Iris pigment epithelial cell (primary cell): ENCODE measurements around the gene OBP2B.

DNA sequence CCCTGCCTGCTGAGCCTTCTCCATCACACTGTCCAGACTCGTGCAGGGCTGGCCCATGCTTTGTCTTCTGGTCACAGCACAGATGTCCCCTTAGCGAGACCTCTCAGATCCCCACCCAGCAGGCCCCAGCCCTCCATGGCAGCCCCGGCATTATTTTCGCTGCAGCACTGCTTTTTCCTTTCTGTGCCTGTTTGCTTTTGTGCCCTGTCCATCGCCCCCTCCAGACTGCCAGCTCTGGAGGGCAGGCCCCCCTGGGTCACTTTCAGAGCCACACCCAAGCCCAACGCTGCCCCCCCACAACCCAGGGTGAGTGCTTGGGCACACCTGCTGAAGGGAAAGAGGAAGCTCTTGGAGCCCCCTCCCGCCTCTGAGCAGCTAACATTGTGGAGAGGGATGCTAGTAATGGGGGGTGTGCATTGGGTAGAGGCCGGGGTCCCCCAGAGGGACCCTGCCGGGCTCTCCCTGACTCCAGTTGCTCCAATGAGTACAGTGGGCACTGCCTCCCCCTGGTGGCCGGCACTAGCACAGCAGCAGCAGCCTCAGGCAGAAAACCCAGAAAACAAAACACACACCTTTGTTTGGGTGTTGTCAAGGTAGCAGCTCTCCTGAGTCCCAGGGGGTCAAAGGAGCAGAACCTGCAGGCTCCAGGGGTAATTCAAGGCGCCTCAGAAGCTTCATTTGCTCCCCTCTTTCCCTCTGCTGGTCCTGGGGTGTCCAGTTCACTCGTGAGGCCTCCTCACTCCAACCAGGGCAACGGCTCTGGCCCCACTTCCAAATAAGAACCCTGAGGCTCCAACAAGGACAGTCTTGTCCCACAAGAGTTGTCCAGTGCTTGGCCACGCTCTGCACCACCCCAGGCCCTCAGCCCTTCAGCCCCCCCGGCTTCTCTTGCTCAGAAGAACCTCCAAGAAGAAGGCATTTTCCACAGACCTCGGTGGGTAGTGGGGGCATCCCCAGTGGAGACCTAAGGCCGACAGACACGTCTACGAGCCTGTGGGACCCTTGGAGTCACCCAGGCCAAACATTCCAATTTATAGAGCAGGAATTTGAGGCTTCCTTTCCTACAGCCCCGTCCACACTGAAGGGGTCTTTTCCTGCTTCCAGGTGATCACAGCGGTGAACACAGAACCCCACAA is 16.2 kb downstream of the GBGT1 start:
- RRBS: 7% methylated on average over 2 of the region's 21 CpGs

DNA sequence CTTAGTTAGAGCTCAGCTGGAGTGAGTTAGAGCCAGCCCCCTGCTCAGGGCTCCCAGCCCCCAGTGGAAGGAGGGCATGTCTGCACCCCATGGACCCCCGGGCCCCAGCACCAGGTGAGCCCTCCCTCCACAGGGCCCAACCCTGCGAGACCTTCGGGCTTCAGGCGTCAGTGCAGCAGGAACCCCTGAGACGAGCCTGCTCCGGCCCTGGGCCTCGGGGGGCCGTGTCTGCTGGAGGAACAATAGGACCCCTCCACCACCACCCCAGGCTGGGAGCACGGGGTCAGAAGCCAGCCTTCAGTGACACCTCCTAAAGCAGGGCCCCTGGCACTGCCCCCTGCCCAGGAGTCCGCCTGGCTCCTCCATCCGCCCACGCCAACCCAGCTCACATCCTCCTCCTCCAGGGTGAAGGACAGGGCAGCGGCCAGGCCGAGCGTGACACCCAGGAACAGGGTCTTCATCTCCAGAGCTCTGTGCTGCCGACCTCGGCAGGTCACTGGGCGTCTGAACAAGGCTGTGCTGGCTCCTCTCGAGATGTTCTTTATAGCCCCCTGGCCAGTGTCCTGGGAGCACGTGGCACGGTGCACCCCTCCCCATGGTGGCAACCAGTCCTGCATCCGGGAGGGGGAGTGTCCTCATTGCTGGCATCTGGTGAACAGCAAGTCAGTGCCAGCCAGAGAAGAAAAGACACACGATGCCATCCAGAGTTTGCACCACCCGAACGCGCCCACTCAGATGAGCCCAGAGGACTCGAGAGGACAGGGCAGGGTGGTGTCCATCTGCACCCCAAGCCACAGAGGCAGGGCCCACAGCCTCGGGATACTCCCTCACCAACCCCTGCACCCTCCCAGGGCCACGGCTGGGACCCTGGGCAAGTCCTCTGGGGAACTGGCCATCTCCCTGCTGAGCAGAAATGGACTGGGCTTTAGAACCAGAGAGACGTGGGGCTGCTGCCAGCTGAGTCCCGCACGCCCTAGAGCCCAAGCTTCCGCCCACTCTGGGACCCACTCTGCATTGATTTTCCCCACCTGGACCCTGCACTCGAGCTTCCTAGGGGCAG is at the start of gene OBP2B:
OBP2B (minus strand) TSS at position 512 of the 1,060 bp plus-strand sequence.
- RRBS: no CpG with 5 or more reads among the region's 34 CpGs

DNA sequence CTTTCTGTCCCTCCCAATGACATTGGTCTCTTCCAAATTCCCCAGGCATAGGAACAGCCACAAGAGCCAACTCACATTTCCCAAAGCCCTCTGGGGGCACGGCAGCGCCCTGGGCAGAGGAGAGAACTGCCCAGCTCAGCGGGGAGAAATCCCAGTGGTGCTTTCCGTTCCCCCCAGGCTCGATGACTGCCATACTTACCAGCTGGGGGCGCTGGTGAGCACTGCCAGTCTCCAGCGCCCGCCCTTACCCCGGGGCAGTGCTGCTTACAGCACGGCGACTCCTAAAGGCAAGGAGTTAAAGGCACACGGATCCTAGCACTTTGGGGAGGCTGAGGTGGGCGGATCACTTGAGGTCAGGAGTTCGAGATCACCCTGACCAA is 30.0 kb upstream of the OBP2B start:
- RRBS: no CpG with 5 or more reads among the region's 14 CpGs

- RRBS: no CpG with 5 or more reads among the region's 11 CpGs
These were observed 5.8 kb upstream of the SURF6 start for GRCh38 chr9:133341652-133342258.

DNA sequence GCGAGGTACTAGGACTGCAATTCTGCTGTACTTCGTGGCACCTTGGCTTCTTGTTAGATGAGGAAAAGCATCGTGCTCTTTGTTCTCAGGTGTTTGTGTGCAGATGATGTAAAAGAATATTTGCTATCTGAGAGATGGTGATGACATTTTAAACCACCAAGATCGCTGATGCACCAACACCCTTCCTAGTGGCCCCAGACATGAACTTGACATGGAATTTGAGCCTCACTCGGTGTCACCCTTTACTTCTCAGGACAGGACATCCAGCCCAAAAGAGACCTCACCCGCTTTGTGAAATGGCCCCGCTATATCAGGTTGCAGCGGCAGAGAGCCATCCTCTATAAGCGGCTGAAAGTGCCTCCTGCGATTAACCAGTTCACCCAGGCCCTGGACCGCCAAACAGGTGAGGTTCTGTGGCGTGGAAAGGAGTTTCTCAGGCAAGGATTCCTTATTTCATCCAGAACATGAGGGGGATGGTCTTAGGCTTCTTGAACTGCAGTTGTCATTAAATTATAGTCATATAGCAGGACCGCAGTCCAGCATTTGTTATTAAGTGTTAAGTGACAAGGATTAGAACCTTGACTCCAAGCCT is 1.4 kb downstream of the RPL7A start:
- RRBS: no CpG with 5 or more reads among the region's 13 CpGs

DNA sequence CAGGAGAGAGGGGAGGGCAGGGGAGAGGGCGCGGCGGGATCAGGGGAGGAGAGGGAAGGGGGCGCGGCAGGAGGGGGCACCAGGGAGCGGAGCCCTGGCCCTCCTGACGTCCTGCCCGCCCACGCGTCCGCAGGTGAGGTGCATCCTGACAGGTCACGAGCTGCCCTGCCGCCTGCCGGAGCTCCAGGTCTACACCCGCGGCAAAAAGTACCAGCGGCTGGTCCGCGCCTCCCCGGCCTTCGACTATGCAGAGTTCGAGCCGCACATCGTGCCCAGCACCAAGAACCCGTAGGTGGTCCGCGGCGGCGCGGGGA is 388 bp downstream of the SURF2 start:
- RRBS: 2% methylated on average over 7 of the region's 30 CpGs

- RRBS: no CpG with 5 or more reads among the region's 28 CpGs
These were observed 3.4 kb downstream of the SURF2 start for GRCh38 chr9:133359330-133360503.

DNA sequence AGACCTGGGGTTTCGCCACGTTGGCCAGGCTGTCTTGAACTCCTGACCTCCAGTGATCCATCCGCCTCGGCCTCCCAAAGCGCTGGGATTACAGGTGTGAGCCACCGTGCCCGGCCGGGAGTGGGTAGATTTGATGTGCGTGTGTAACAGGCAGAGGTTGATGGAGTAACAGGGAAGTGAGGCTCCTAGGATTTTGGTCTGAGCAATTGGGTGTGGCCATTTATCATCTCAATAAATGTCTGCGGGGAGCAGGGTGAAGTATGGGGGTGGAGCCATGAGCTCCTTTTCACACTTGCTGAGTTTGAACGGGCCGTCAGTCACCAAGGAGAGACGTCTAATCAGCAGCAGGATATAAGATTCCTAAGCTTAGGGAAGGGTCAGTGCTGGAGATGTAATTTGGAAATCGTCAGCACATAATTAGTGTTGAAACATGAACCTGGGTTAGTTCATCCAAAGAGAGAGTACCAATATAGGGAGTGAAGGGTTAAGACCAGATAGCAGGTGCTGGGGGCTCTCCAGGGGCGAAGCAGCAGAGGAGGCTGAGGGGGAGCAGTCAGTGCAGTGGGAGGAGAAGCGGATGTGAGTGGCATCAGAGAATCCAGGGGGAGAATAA is 1.3 kb upstream of the REXO4 start:
- RRBS: no CpG with 5 or more reads among the region's 16 CpGs

- RRBS: no CpG with 5 or more reads among the region's 6 CpGs
These were observed 5.6 kb downstream of the ADAMTS13 start for GRCh38 chr9:133427766-133428154.

- RRBS: 0% methylated on average over 2 of the region's 10 CpGs
These were observed 9.0 kb upstream of the SLC2A6 start for GRCh38 chr9:133487923-133488210.

DNA sequence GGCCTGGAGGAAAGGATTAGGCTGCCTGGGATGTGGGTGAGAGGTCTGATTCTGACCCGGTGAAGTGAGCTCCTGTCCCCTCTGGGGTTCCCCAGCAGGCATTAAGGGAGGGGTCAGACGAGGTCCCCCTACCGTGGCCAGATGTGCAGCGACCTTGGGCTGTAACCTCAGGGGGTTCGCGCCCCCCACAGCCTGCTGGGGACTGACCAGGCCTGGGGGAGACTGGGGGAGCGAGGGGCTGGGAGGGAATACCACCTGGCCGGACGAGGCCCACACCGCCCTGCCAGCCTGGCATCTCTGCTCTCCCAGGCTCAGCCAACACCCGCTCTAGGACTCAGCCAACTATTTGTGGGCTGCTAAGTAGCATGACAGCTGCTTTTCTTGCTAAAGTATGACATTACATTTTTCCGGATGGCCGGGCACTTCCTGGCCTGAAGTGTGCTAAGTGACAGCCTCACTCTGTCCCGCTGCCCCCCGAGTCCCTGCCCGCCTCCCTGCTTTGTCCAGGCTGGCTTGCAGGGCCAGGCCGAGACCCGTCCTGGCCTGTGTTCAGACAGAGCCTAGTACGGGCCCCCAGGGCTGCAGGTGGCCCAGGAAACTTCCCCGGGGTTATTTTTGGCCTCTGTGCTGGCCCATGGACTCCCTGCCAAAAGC is 13.2 kb upstream of the SLC2A6 start:
- RRBS: no CpG with 5 or more reads among the region's 20 CpGs

DNA sequence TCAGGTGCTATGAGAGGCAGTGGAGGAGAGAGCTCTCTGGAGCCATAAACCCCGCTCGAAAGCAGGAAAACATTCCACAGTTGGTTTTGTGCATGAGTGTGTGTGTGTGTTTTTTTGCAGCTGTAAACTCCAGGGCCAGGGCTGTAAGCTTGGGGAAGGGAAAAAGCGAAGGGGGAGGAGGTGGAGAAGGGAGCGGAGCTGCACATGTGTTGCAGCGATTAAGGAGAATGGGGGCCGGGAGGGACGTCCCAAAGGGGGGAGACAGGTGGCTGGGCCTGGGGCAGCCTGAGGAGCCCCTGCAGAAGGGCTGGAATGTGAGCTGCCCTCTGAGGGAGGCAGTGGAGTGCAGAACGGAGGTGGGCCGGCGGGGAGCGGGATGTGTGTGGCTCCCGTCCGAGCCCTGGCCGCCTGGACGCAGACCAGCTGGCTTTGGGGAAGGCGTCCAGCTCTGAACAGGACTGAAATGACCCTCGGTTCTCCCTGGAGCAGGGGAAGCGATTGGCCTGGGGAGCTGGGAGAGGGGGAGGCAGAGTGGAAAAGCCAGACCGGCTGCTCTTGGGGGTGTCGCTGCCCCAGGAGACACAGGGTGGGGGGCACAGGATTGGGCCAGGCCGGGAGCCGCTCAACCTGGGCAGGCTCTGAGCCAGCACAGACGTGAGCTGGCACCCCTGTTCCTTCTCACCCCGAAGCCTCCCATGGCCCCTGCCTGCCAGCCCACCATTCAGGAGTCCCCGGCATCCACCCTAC is 2.8 kb upstream of the MYMK start:
- RRBS: 12% methylated on average over 3 of the region's 25 CpGs

DNA sequence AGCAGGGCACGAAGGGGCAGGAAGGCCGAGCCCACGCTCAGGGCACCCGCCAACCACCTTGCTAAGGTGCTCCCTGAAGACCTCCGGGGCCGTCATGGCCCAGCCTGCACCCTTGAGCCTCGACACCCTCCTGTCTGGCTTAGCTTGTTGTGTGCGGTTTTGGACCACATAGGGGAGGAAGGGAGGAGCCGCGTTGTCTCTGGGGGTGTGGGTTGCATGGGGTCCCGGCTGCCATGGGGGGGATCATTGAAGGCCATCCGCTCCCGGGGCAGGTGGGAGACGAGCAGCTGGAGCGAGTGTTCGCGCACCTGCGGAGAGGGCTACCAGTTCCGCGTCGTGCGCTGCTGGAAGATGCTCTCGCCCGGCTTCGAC is 33.5 kb downstream of the ADAMTSL2 start:
- RRBS: 97% methylated on average over 6 of the region's 25 CpGs

DNA sequence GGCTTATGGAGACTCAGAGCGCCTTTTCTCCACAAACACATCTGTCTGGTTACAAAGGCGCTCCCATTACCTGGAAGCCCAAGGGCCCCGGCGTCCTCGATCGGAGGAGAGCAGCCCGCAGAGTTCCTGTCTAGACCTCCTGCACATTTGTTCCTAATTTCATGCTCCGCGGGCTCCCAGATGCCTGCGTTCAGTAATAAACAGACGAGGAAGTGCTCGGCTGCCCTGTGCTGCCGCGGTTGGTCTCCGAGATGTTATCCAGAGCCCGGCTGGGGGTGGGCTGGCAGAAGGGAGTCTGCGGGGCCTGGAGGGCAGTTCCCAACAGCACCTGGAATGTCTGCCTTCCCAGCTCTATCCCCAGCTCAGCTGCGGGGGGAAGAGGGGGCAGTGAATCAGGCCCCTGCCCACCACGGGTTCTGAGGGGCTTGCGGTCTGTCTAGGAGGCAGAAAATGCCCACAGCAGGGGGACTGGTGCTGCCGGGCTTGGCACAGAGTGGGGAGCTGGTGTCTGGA is 23.2 kb downstream of the FAM163B start:
- RRBS: 21% methylated on average over 3 of the region's 21 CpGs

DNA sequence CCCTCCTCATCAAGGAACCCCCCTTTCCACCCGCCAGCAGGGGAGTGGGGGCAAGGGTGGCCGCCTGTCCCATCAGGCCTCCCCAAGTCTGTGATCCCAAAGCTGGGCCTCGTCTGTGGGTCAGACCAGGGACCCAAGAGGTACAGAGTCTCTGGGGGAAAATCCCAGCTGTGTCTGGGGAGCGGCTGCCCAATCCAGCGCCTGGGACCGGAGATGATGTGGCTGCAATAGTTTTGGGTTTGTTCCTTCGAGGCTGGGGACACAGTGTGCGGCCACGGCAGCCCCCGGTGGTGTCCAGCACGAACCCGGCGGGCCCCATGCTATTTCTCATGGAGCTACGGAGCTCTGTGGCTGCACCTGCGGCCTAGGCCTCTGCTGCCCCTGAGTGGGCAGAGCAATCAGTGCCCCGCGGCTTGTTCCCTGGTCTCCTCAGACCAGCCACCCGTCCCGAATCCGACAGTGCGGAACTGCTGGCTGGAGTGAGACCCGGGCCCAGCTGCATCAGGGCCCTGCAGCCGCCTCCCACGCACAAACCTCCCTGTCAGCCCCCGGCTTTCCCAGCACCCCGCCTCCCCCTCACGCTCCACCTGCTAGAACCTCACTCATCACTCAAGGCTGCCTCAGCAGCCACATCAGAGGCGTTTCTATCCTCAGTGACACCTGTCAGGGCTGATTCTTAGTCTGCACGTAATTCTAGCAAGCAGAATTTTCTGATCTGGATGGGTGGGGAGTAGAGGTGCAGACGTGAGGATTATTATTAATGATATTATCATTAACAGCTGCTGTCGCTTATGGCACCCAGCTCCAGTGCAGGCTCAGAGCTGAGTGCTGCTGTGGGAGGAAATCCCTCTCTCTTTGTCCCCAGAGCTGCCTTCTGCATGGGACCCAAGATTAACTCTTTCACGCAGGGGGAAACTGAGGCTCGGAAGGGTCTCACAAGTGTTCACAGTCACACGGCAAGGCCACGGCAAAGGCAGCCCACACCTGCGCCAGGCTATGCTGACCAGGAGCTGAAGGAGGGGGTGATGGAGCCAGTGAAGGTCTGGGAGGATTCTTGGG is 28.9 kb downstream of the SARDH start:
- RRBS: 47% methylated on average over 8 of the region's 36 CpGs

DNA sequence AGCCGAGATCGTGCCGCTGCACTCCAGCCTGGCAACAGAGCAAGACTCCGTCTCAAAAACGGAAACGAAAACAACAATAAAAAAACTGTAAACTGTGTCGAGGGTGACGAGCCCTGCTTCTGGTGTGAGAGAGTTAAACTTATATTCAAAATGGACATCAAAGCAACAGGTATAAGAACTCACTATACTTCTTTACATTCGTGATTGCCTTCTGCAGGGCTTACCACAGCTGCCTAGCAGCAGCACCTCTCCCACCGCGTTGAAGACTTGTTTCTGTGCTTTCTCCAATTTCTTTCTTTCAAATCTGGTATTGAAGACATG is 18.1 kb upstream of the SARDH start:
- RRBS: no CpG with 5 or more reads among the region's 11 CpGs

DNA sequence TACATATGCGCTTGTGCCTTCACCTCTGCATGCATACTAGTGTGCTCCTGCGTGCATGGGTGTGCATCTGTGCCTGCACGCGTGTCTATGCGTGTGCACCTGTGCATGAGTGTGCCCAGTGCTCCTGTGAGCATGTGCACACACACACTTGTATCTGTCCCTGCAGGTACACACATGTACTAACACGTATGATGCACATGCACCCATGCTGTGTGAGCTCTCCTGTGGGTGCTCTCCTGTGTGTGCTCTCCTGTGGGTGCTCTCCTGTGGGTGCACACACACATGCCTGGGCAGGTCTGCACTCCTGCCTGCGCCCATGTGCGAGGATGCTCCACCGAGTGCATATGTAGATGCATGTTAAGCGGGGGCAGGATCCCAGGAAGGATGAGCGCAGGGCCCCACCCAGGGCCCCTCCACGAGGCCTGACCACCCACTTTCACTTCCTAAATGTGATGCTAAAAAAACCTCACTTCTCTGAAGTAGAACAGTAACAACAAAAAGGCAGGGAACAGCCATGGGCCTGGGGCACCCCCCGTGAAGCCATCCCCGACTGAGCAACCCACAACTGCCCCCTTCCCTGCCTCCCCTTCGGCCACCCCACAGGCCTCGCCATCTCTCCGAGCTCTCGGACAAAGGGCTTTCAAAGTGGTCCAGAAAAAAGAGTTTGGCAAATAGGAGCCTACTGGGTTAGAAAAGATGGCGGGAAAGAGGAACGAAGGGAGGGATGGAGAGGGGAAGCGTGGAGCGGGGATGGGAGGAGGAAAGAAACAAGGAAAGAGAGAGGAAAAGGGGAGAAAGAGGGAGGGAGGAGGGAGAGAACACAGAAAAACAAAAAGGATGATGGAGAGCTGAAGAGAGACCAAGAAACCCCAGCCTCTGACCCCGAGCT is 48.2 kb upstream of the SARDH start:
- RRBS: no CpG with 5 or more reads among the region's 23 CpGs

- RRBS: no CpG with 5 or more reads among the region's 16 CpGs
These were observed 65.4 kb downstream of the VAV2 start for GRCh38 chr9:133926350-133927519.

GRCh38 chr9:133978981-133980057 is 12.8 kb downstream of the VAV2 start:
- RRBS: 3% methylated on average over 3 of the region's 55 CpGs

DNA sequence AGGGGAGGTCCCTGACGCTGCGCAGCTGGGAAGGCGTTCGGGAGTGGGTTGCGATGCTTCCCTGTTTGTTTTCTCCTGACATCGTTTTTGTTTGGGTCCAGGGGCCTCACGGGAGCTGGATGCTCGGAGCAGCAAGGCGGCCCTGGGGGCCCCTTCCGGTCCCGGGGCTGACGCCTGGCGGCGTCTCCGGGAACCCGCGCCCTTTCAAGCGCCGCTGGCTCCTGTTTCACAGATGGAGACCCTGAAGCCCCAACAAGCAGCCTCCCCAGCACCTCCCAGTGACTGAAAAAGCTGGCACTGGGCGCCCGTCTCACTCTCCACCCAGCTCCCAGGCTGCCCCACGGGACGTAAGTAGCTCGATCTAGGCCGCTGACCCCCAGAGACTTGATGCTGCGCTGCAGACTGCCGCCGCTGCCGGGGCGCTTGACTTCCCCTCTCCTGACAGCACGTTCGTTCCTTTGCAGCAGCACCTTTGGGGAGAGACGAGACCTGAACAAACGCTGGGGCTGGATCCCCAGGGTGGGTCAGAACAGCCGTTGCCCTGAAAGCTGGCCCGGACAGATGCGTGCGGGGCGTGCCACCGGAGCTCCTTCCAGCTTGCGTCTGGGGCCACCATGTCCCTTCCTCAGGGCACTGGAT is 582 bp downstream of the BRD3OS start:
- RRBS: no CpG with 5 or more reads among the region's 41 CpGs